ENCODE measurements around the genes LRP1 and NXPH4.

- PRO-cap: no peak
These were observed 1.1 kb upstream of the IL23A start for GRCh38 chr12:56337560-56337980.

GRCh38 chr12:56348385-56348712, 9.7 kb downstream of the IL23A start:
- PRO-cap: no peak

DNA sequence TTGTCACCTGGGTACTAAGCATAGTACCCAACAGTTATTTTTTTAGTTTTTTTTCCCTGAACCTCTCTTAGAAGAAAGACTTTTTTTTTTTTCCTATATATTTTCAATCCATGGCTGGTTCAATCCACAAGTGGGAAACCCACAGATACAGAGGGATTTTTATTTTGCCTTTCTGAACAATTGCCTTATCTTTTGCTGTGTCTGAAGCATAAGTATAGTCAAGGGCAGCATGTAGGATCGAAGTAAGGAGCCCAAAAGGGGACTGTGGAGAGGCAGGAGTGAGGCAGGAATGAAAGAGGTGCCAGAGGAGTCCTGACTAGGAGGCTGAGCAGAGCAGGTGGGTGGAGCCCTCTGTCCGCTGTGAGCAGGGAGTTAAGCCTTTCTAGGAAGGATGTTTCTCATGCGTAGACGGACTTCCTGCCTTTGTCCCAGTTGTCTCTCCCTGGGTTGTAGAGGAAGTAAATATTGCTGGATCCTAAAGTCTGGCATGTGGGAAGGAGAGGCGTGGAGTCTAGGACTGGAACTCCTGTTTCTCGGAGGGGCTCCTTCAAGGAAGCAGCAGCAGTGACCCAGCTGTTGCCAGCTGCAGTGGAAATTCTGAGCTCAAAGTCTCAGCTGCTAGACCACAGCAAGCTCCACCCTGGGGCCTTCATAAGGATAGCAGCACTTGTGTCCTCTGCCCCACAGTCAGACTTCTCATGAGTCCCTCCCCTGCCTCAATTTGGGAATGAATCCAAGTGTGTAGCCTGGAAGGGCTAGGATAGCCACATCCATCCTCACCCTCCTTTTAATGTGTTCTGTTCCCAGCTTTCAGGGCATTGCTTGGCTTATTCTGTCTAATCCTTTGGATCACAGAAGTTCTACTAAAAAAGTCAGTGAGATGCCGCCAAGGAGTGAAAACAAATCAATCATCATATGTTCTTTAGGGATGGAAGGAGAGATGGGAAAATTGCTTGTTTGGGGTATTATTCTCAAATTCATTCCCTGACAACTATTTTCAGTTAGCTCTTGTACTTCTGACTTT, 44.0 kb downstream of the RBMS2 start:
- PRO-cap: bidirectional peak, plus-strand start at position 478 of the sequence, minus-strand start at position 291 of the sequence; bidirectional peak, plus-strand start at position 679 of the sequence, minus-strand start at position 596 of the sequence

GRCh38 chr12:56643171-56644017, 2.4 kb downstream of the ATP5F1B start:
- PRO-cap: no peak

GRCh38 chr12:56644733-56645182, 1.0 kb downstream of the ATP5F1B start:
- PRO-cap: no peak

- PRO-cap: no peak
These were observed 10.9 kb downstream of the NACA start for GRCh38 chr12:56714126-56714576.

DNA sequence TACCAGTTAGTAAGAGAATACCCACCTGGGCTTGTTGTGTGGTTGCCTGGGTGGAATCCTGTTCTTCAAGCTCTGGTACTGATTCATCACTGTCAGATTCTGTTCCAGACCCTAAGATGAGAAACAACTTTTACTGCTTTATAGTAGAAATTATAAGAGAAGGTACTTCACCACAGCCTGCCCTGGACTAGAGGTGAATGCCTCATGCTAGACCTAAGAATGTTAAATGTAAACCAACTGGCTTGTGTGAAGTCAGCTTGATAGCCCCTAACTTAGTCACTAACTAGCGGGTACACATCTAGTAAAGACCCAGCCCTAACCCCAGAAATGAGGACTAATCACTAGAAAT, 10.5 kb downstream of the NACA start:
- PRO-cap: no peak

- PRO-cap: no peak
These were observed 31.9 kb downstream of the HSD17B6 start for GRCh38 chr12:56794944-56795595.

- PRO-cap: no peak
These were observed 35.3 kb downstream of the SDR9C7 start for GRCh38 chr12:56898740-56899443.

- PRO-cap: no peak
These were observed 10.7 kb upstream of the TAC3 start for GRCh38 chr12:57026886-57027612.

GRCh38 chr12:57042996-57043506, 6.9 kb downstream of the MYO1A start:
- PRO-cap: no peak

DNA sequence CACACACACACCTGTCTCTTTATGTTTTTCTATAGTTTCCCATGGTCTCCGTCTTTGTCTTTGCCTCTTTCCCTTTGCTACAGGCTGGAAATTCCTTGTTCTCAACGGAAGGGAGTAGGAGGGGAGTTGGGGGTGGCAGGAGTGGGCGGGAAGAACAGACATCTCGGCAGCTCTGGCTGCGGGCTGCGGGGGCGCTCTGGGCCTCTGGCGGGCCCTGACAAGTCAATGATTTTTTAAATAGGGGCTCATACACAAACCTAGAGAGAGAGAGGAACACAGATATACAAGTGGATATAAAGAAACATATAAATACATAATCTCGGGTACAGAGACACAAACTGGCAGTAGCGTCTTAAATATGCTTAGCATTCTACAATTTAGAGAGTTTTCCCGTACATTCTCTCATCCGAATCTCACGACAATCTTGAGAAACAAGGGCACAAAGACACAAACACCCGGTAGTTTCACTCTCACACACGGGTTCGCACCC, 2.3 kb upstream of the NAB2 start:
- PRO-cap: bidirectional peak, plus-strand start at position 248 of the sequence, minus-strand start at position 62 of the sequence

DNA sequence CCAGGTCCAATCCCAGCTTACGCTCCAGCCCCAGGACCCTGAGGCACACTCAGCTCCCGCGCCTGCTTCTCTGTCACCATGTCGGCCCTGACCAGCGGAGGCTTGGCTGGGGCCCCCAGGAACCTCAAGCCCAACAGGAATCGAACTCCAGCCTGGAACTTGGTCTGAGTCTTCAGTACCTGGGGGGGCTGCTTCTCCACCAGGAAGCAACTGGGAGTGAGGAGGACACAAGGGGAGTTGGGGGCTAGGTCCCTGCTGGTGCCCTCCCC, 6.1 kb downstream of the STAT6 start:
- PRO-cap: no peak

DNA sequence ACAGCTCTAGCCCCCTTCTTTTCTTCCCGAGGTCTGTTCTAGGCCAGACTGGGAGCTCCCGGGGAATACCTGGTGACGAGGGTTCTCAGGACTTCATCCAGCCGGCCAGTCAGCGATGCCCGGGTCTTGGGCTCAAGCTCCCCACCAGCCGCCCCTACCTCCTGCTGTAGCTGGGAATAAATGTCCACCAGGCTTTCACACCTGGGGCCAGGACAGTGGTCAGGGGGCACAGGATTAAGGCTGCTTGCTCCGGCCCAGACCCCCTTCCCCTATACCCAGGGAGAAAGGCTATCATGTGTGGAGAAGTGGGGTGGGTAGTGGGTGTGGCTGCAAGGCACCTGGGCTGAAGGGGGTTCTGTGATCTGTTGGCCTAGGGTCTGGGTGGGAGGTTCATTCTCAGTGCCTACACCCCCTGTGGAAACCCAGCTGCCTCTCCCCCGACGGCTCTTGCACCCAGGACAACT, 5.7 kb downstream of the STAT6 start:
- PRO-cap: no peak

DNA sequence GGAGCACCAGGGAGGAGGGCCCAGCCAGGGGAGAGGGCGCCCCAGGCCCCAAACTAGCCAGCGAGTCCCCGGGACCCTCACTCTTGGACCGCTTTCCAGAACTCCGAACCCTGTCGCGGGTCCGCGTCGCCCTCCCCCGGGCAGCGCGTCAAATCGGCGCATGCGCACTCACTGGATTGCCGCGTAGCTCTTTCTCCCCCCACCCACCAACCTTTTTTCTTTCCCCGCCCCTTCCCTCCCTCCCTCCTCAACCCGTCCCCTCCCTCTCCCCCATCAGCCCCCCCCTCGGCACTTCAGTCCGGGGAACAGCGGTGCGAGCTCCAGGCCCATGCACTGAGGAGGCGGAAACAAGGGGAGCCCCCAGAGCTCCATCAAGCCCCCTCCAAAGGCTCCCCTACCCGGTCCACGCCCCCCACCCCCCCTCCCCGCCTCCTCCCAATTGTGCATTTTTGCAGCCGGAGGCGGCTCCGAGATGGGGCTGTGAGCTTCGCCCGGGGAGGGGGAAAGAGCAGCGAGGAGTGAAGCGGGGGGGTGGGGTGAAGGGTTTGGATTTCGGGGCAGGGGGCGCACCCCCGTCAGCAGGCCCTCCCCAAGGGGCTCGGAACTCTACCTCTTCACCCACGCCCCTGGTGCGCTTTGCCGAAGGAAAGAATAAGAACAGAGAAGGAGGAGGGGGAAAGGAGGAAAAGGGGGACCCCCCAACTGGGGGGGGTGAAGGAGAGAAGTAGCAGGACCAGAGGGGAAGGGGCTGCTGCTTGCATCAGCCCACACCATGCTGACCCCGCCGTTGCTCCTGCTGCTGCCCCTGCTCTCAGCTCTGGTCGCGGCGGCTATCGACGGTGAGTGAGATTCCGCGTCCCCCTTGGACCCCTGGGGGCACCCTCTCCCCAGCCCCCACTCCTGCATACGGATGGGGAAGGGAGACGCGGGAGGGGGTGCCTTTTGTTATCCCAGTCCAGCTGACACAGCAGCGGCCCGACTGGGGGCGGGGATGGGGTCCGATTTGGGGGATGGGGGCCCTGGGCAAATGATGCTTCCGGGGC, at the start of gene LRP1:
LRP1 (plus strand) TSS at position 291 of the 1,043 bp plus-strand sequence.
- PRO-cap: bidirectional peak, plus-strand start at position 291 of the sequence, minus-strand start at position 155 of the sequence

- PRO-cap: bidirectional peak, plus-strand start at chr12:57139161, minus-strand start at chr12:57138921
These were observed 10.6 kb downstream of the LRP1 start for GRCh38 chr12:57138702-57139427.

GRCh38 chr12:57140984-57141669, 12.8 kb downstream of the LRP1 start:
- PRO-cap: no peak

DNA sequence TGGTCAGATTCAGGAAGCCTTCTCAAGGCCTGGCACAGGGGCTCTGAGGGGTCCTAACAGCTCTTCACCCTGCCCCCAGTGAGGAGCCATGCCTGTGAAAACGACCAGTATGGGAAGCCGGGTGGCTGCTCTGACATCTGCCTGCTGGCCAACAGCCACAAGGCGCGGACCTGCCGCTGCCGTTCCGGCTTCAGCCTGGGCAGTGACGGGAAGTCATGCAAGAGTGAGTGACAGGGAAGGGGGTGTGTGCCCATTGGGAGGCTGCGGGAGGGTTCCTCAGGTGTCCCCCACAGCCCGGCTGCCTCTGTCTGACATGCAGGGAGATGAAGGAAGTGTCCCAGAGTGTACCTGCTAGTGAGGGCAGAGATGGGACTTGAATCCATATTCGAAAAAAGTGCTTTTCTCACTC, 28.4 kb downstream of the LRP1 start:
- PRO-cap: no peak

GRCh38 chr12:57159747-57160254, 31.5 kb downstream of the LRP1 start:
- PRO-cap: no peak

DNA sequence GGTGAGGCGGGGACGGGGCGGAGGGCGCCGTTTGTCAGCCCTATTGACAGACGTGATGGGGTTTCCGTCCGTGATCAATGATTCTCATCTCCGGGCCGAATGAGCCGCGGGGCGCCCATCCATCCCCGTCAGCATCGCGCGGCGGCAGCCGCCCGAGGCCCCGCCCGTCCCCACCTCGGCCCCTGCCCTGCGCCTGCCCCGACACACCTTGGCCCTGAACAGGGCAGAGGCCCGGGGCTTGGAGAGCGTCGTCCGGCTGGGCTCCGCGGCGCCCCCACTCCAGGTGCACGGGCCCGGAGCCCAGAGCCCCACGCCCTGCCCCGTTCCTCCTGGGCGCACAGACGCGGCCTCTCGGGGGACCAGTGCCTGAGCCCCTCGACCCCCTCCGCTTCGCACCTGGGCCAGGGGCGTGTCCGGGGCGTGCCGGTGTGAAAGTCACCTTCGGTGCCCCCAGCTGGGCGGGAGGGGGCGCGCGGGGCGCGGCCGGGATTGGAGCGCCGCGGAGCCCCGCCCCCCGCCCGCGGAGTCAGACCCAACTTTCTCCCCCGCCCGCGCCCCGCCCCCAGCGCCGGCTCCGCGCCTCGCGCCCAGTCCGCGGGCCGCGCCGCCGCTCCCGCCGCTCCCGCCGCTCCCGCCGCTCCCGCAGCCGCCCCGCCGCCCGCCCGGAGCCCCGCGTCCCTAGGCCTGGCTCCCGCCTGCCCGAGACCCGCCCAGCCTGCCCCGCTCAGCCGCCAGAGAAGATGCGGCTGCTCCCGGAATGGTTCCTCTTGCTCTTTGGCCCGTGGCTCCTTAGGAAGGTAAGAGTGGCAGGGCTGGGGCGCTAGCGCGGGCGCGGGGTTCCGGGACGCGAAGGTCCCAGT, at the start of gene NXPH4:
NXPH4 (plus strand) TSS at position 565 of the 860 bp plus-strand sequence.
- PRO-cap: bidirectional peak, plus-strand start at position 590 of the sequence, minus-strand start at position 398 of the sequence